ENCODE data around the genes SAMD11, KLHL17 and C1QTNF12.

GRCh38 chr1:186214-186623, 121.0 kb downstream of the OR4F5 start:
- PRO-cap, 2 experiments: no peak in any of the 2 experiments
- RAMPAGE, long total RNA, 5 experiments: no peak in any of the 5 experiments

GRCh38 chr1:830703-831106, 93.0 kb upstream of the SAMD11 start:
- PRO-cap, 2 experiments: no peak in any of the 2 experiments
- RAMPAGE, long total RNA, 5 experiments: no peak in any of the 5 experiments

DNA sequence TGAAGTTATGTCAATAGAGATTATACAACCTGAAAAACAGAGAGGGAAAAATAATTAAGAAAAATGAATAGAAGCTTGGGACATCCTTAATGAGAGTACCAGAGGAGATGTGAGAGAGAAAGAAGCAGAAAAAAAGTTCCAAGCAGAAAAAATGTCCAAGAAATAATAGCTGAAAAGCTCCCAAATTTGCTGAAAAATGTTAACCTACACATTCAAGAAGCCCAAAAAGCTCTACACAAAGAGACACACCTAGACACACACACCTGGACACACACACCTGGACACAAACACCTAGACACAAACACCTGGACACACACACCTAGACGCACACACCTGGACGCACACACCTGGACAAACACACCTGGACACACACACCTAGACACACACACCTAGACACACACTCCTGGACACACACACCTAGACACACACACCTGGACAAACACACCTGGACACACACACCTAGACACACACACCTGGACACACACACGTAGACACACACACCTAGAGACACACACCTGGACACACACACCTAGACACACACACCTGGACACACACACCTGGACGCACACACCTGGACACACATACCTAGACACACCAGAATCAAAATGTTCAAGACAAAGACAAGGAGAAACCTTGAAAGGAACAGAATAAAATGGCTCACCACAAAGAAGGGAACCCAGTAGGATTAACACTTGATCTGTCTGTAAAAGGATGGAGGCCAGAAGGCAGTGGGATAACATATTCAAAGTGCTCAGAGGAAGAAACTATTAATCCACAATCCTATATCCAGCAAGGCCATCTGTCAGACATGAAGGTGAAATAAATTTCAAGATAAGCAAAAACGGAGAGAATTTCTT, 84.4 kb upstream of the SAMD11 start:
- PRO-cap, 2 experiments: no peak in any of the 2 experiments
- RAMPAGE, long total RNA, 5 experiments: no peak in any of the 5 experiments

- PRO-cap, 2 experiments: peak in 2 of 2 experiments; most common plus-strand start chr1:906986 (in 1)
- RAMPAGE, long total RNA, 5 experiments: no peak in any of the 5 experiments
Measured at GRCh38 chr1:906616-907294, 17.0 kb upstream of the SAMD11 start.

GRCh38 chr1:923385-924380, at the start of gene SAMD11:
TSS of gene SAMD11 (plus strand) at chr1:923923.
- PRO-cap, 2 experiments: peak in 1 of 2 experiments; most common plus-strand start chr1:923920 (in 1)
- RAMPAGE, long total RNA, 5 experiments: no peak in any of the 5 experiments

- PRO-cap, 2 experiments: peak in 1 of 2 experiments; most common minus-strand start chr1:959868 (in 1)
- RAMPAGE, long total RNA, 5 experiments: no peak in any of the 5 experiments
Measured at GRCh38 chr1:959694-960271, 601 bp upstream of the KLHL17 start.

- PRO-cap, 2 experiments: peak in 1 of 2 experiments; most common plus-strand start chr1:960569 (in 1); most common minus-strand start chr1:960532 (in 1)
- RAMPAGE, long total RNA, 5 experiments: no peak in any of the 5 experiments
Measured at GRCh38 chr1:960272-961248, at the start of gene KLHL17. TSS of gene KLHL17 (plus strand) at chr1:960584.

DNA sequence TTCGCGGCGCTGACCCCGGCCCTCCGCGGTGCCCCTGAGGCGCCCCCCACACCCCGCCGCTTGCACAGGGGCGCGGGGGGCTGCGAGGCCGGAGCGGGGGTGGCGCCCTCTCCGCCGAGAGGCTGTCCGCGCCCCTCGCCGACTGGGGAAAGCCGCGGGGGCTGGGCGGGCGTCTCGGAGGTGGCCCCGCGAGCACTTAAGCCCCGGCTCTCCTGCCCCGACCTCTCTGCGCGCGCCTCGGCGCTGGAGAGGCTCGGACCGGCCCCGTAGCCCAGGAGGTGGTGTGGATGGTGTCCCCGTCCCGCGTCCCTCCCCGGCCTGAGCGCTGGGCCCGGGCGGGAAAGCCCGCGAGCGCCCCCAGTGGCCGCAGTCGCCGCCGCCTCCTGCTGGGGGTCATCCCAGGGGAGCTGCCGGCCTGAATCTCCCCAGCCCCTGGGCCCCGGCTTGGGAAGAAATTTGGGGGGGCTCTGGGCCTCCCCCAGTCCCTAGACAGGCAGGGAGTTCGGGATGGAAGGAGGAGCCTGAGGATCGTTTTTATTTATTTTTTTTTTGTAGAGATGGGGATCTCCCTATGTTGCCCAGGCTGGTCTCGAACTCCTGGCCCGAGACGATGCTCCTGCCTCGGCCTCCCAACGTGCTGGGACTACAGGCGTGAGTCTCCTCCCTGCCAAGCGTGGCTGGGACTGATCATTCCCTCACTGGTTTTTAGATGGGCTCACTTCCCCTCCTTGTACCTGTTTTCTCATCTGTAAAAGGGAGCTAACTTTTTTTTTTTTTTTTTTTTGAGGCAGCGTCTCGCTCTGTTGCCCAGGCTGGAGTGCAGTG, 2.0 kb upstream of the HES4 start:
- PRO-cap, 2 experiments: peak in 2 of 2 experiments; most common minus-strand start position 312 of the sequence (in 2)
- RAMPAGE, long total RNA, 5 experiments: no peak in any of the 5 experiments

DNA sequence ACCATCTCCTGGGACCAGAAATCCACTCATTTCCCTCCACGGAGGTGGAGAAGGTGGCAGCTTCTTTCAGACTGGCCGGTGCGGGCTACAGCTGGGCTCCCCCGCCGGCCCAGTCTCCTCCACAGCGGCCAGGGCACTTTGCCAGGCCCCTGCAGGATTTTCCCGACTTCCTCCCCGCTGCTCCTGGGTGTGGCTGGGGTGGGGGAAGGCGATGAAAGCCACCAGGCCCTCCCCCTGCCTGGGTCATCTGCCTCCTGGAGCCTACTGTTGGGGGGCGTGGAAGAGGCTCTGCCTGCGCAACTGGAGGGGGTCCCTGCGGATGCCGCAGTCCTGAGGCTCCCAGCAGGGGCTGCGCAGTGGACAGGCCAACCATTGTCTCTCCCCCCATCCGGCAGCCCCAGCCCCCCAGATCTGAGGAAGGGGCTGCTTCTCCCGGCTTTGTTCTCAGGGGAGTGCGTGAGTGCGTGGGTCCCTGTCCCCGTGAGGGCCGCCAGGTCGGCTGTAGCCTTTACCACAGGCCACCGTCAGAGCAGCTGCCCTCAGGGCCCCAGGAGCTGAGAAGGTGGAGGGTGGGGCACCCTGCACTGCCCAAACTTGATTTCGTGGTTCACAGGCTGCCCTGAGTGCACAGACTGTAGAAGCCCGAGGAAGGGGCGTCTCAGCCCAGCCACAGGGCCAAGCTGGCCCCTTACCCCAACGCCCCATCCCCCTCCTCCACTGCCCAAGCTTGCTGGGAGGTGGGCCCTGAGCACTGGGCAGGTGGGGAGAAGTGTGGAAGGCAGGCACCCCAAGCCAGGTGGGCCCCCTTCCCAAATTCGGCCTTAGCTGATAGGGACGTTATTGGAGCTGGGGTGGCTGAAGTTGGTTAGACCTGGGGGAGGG, 1.4 kb downstream of the AGRN start:
- PRO-cap, 2 experiments: no peak in any of the 2 experiments
- RAMPAGE, long total RNA, 5 experiments: no peak in any of the 5 experiments

GRCh38 chr1:1024398-1024995, 4.6 kb downstream of the AGRN start:
- PRO-cap, 2 experiments: peak in 2 of 2 experiments; most common plus-strand start chr1:1024917 (in 1); most common minus-strand start chr1:1024727 (in 1)
- RAMPAGE, long total RNA, 5 experiments: no peak in any of the 5 experiments

GRCh38 chr1:1067166-1068157, 6.6 kb downstream of the RNF223 start:
- PRO-cap, 2 experiments: no peak in any of the 2 experiments
- RAMPAGE, long total RNA, 5 experiments: no peak in any of the 5 experiments

DNA sequence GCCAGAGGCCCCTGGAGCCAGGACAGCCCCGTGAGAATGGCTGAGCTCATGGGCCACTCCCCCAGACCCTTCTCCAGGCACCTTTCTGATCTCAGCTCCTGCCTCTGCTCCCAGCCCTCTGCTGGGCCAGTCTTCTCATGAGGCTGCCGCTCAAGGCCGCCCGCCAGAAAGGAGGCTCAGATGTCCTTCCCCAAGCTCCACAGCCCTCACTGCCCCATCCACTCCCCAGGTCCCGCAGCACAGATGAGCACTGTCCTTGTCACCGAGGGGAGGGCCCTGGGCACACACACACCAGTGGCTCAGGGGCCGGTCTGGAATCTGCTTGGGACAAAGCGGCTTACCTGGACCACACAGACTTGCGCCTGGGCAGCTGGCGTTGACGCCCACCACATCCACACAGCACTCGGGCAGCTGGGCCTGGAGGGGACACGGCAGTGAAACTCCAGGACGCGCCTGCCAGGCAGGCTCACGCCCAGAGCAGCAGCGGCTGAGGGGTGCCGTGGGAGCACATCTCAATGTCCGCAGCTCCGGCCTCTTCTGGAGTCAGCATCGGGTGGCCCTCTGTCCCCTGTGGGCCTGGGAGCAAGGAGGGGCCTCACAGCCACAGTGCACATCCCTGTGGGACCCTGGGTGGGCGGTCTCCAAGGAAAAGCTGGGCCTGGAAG, 16.0 kb upstream of the RNF223 start:
- PRO-cap, 2 experiments: no peak in any of the 2 experiments
- RAMPAGE, long total RNA, 5 experiments: no peak in any of the 5 experiments

GRCh38 chr1:1125311-1125694, 9.4 kb upstream of the C1orf159 start:
- PRO-cap, 2 experiments: no peak in any of the 2 experiments
- RAMPAGE, long total RNA, 5 experiments: no peak in any of the 5 experiments

- PRO-cap, 2 experiments: peak in 1 of 2 experiments; most common minus-strand start chr1:1133476 (in 1)
- RAMPAGE, long total RNA, 5 experiments: no peak in any of the 5 experiments
Measured at GRCh38 chr1:1133355-1133816, 17.5 kb upstream of the C1orf159 start.

DNA sequence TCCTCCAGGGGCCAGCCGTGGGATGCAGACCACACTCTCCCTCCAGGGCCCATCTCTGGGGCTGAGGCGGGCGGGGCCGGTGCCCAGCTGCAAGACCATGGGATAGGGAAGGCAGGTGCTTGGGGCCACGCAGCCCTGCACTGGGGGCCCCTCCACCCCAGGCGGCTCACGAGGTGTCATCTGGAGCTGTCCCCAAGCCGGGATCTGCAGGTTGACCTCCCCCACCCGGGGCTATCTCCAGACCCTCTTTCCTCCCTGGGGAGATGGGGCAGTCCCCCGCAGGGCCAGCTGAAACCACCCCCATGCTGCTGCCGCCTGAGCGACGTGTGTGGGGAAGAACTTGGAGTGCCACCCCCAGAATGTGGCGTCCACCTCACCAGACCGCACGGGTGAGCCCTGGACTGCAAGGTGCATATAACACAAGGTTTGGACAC, 4.1 kb upstream of the TTLL10 start:
- PRO-cap, 2 experiments: no peak in any of the 2 experiments
- RAMPAGE, long total RNA, 5 experiments: no peak in any of the 5 experiments

- PRO-cap, 2 experiments: no peak in any of the 2 experiments
- RAMPAGE, long total RNA, 5 experiments: no peak in any of the 5 experiments
Measured at GRCh38 chr1:1182806-1183247, 9.1 kb downstream of the TTLL10 start.

DNA sequence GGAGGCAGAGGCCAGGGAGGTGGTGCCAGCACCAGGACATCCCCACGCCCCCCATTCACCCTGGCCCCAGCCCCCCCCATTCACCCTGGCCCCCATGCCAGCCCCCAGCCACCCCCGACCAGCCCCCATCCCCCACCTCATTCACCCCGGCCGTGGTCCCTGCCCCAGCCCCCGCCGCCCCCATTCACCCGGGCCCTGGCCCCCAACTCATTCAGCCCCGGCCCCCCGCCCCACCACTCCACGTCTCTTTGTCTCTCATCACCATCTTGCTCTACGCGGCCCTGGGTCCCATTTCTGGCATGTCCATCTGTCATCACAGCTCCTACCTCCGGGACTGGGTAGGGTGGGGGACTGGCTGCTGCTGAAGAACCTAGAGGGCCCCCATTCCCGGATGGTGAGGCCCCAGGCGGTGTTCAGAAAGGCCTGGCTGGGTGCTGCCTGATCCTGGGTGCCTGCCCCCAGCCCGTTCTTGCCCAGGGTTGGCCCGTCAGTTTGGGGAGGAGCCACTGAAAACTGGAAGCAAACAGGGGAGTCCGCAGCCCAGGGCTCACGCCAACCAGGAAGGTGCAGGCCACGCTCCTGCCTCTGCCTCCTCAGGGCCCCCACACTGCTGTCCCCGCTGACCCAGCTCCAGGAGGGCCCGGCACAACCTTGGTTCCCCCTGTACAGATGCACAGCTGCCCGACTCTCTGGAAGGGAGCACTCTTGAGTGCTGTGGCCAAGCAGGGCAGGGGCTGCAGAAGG, 5.8 kb downstream of the C1QTNF12 start:
- PRO-cap, 2 experiments: no peak in any of the 2 experiments
- RAMPAGE, long total RNA, 5 experiments: no peak in any of the 5 experiments

DNA sequence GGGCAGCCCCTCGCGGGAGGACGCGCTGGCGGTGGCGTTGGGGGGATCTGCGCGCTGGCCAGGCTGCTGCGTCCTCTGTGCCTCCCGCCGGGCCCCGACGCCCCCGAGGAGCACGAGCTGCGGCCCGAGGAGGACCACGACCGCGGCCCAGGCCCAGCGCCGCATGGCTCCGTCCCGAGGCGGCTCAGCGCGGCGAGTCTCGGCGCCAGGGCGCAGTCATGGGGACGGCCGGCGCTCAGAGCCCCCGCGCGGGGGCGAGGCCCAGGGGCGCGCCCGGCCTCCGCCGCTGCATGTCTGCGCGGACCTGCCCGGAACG, at the start of gene C1QTNF12:
C1QTNF12 (minus strand) TSS at position 197 of the 316 bp plus-strand sequence.
- PRO-cap, 2 experiments: no peak in any of the 2 experiments
- RAMPAGE, long total RNA, 5 experiments: no peak in any of the 5 experiments

GRCh38 chr1:1270273-1270807, 3.3 kb downstream of the UBE2J2 start:
- PRO-cap, 2 experiments: no peak in any of the 2 experiments
- RAMPAGE, long total RNA, 5 experiments: no peak in any of the 5 experiments

GRCh38 chr1:1281356-1282396, 1.4 kb downstream of the SCNN1D start:
- PRO-cap, 2 experiments: no peak in any of the 2 experiments
- RAMPAGE, long total RNA, 5 experiments: no peak in any of the 5 experiments